Measurements from ENCODE around the gene NUP155.

DNA sequence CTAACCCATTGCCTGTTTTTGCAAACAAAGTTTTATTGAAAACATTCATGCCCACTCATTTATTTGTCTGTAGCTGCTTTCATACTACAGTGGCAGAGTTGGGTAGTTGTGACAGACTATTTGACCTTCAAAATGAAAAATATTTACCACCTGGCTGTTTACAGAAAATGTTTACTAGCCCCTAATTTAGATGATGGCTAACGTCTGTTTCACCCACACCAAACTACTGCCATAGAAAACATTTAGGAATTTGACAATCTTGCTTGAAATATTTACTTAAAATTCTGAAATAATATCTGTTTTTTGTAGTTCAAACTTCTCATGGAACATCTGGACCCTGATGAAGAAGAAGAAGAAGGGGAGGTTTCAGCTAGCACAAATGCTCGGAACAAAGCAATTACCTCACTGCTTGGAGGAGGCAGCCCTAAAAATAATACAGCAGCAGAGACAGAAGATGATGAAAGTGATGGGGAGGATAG, 185.7 kb downstream of the CPLANE1 start:
- PRO-cap, result no peak

- PRO-cap, result bidirectional peak, plus-strand start at chr5:37371188, minus-strand start at chr5:37371095
Measured at GRCh38 chr5:37370669-37371801, at the start of gene NUP155. Gene NUP155 (minus strand): TSS chr5:37371106.

GRCh38 chr5:37553126-37553511, 174.0 kb downstream of the WDR70 start:
- PRO-cap, result no peak

- PRO-cap, result no peak
Measured at GRCh38 chr5:37671973-37672646, 167.7 kb downstream of the GDNF start.

- PRO-cap, result no peak
Measured at GRCh38 chr5:37835176-37835724, 4.6 kb downstream of the GDNF start.

DNA sequence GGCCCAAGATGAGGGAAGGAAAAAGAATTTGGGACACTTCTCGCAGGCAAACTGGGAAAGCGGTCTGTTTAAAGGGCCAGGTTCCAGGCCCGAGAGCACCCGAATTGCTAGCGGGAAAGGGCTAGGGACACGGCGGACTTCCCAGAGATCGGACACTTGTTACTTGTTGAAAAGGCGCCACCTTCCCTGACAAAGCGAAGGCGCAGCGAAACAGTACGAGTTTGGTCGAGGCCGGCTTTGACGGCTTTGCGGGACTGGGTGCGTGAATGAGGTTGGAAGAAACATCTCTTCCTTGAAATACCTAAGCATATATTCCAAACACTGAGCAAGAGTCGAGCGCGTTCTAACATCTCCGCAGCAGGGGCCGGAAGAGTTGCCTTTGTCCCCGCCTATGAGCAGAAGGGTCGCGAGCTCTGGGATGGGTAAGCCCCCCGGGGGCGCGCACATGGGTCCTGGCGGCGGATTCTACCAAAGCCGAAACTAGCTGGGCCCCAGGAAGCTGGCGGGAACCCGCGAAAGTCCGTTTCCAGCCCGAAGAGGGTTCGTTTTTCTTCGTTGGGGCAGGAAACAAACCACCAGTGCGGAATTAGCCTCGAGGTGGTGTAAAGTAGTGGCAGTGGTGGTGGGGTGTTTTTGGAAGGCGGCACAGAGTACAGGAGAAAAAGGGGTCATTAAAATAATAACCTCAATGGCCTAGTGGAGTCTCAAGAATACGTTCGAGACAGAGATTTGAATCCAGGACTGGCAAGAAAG, 1.5 kb downstream of the GDNF start:
- PRO-cap, result no peak

DNA sequence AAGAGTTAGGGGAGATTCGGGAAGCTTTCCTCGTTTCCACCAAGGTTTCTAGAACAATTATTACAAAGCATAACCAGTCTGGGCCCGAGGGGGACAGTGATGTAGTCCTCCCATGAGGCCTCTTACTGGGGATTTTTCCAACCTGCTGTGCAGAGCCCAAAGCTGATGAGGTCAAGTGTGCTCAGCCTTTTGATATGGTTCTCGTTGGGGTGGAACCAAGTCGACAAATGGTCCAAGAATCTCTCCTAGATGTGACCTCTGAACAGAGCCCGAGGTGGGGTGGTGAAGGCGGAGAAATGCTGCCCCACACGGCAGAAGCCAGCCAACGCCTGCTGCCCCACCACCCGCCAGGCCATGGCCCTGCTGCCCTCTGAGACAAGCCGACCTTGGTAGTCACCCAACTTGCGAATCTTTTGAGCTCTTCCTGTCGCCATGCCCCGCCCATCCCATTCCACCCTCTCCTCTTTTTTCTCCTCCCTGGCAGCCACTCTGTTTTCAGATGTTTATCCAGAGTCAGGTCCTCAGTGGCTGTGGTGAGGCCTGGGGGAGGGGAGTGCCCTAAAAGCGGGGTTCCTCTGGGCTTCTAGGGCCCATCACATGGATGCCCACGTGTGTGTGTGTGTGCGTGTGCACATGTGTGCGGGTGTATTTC, 91.5 kb upstream of the EGFLAM start:
- PRO-cap, result no peak

GRCh38 chr5:38285606-38286124, 27.3 kb downstream of the EGFLAM start:
- PRO-cap, result no peak

- PRO-cap, result no peak
Measured at GRCh38 chr5:38494012-38494476, 62.4 kb downstream of the LIFR start.

- PRO-cap, result no peak
Measured at GRCh38 chr5:38542462-38543193, 13.8 kb downstream of the LIFR start.

GRCh38 chr5:38607712-38608455, 51.4 kb upstream of the LIFR start:
- PRO-cap, result no peak

- PRO-cap, result no peak
Measured at GRCh38 chr5:38639360-38639983, 83.0 kb upstream of the LIFR start.

DNA sequence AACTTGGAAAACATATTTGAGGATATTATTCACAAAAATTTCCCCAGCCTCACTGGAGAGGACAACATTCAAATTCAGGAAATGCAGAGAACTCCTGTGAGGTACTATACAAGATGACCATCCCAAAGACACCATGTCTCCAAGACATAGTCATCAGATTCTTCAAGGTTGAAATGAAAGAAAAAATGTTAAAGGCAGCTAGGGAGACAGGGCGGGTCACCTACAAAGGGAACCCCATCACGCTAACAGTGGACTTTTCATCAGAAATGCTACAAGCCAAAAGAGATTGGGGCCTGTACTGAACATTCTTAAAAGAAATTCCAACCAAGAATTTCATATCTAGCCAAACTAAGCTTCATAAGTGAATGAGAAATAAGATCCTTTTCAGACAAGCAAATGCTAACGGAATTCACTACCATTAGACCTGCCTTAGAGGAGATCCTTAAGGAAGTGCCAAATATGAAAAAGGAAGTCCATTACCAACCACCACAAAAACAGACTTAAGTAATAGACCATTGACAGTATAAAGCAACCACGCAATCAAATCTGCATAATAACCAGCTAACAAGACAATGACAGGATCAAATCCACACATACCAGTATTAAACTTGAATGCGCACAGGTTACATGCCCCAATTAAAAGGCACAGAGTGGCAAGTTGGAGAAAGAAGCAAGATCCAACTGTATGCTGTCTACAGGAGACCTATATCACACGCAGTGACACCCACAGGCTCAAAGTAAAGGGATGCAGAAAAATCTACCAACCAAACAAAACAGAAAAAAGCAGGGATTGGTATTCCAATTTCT, 63.7 kb downstream of the OSMR start:
- PRO-cap, result no peak

- PRO-cap, result no peak
Measured at GRCh38 chr5:39201229-39201804, 18.0 kb downstream of the FYB1 start.

DNA sequence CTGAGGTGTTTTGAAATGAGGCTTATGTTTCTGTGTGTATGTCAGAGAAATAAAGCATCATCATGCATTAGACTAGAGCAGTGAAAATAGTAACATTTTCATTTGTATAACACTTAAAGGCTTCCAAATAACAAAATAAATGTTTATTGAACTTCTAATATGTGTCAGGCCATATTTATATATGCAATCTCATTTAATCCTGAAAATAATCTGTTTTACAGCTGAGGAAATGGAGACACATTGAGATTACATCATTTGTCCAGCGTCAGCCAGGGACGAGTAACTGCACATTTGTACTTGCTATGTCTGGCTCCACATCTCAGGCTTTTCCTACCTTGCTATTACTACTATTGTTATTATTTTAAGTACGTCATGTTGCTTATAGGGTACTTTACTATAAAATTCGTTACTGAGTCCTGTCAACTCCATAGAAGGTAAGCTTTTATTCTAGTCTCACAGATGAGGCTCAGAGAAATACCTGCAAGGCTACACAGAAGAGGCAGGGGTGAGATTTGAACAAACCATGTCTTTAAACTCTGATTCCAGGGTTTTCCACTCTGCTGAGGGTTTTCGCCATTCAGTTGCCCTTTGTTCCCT, 3.9 kb upstream of the C9 start:
- PRO-cap, result no peak

- PRO-cap, result no peak
Measured at GRCh38 chr5:39400777-39401182, 24.0 kb downstream of the DAB2 start.

DNA sequence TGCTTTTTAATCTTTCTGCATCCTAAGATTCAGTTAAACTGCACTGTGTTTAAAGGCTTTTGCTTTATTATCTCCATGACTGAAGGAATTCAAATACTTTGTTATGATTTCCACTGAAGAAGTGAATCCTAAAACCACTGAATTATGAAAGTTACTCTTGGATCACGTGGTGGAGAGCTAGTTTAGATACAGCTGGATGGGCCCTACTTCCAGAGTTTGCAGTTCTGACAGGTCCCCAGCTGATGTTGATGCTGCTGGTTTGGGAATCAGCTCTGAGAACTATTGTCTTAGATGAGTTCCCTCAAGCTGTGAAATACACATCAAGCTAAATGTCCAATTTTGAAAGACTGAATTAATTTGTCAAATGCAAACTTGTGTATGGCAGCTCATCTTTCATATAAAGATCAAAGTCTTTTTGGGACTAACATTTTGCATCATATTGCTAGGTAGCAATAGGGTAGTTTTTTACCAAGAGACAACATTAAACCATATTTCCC, 4.9 kb downstream of the DAB2 start:
- PRO-cap, result no peak

DNA sequence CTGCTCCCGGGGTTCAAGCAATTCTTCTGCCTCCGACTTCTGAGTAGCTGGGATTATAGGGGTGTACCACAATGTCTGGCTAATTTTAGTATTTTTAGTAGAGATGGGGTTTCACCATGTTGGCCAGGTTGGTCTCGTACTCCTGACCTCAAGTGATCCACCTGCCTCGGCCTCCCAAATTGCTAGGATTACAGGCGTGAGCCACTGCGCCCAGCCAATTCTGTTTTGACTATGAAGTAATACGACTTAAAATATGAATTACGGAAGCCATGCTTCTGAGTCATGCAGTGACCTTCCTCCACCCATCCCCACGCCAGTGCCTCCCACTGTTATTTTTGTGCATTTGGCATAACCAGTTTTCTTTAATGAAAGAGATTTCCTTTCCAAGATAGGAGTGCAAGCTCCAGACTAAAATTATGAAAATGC, 100.9 kb upstream of the DAB2 start:
- PRO-cap, result no peak

DNA sequence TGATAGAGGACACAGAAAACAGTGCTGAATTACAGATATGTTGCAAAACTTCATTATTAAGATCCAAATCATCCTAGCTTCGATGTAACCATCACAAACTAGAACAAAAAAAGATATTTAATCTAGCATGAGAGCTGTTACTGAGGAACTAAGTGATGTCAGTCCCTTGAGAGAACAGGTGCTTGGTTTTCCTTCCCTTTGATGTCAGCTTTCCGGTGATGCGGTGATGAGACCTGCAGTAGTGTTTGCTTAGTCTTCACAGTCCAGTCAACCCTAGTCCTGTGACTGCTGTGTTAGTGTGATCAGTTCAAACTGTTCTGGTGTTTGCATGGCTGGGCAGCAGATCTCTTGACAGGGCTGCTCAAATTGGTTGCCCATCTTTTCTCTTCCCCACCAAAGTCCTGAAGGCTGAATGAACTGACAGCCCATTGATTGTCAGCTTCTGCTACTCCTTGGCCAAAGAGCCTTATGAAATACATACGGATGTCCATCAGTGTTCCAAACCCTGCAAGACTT, 608.6 kb upstream of the DAB2 start:
- PRO-cap, result no peak

- PRO-cap, result no peak
Measured at GRCh38 chr5:40383947-40384703, 295.6 kb upstream of the PTGER4 start.

Data from right cardiac atrium (tissue), 1 donor.